ENCODE measurements around a stretch of chr3.

GRCh38 chr3:58027649-58028386 is 19.6 kb downstream of the FLNB start:
- RRBS, result no CpG with 5 or more reads among the region's 6 CpGs

DNA sequence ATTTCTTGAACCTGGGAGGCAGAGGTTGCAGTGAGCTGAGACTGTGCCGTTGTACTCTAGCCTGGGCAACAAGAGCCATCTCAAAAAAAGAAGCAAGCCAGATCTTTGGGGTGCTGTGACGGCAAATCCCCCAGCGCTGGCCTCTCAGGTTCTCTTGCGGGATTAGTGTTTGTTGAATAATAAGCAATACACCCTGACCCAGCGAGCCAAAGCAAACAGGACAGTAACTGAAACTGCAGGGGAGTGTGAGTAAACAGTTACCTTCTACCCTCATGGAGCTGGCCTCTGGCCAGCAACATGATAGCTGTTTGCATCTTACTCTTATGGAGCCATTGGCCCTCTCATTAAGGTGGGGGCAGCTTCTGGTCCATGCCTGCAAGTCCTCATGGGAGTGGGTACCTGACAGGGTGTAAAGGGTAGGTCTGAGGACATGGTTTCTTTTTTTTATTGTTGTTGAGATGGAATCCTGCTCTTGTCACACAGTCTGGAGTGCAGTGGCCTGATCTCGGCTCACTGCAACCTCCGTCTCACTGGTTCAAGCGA is 31.9 kb downstream of the FLNB start:
- RRBS, result no CpG with 5 or more reads among the region's 8 CpGs

DNA sequence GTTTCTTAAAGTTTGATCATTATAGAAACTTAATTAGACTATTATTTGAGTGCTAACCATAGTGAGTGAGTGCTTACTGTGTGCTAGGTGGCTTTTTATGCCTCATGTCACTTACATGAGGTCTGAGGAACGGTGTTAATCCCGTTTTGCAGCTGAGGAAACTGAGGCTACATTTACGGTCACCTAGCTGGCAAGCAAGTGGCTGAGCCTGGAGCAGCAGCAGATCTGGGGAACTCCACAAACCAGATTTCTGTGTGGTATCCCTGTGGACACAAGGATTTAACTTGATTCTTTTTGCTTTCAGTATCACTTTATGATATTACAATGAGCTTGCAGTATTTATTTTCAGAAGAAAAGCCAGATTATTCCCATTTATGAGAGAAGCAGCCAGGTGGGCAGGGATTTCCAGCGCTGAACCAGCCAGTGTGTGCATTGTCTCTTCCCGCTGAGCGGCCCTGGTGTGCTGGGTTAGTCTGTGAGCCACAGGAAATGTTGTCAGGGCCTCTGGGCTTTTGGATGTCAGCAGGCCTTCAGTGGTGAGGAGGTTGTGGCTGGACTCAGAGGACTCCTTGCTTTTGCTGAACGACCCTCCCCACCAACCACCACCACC is 32.8 kb downstream of the FLNB start:
- RRBS, result no CpG with 5 or more reads among the region's 7 CpGs

DNA sequence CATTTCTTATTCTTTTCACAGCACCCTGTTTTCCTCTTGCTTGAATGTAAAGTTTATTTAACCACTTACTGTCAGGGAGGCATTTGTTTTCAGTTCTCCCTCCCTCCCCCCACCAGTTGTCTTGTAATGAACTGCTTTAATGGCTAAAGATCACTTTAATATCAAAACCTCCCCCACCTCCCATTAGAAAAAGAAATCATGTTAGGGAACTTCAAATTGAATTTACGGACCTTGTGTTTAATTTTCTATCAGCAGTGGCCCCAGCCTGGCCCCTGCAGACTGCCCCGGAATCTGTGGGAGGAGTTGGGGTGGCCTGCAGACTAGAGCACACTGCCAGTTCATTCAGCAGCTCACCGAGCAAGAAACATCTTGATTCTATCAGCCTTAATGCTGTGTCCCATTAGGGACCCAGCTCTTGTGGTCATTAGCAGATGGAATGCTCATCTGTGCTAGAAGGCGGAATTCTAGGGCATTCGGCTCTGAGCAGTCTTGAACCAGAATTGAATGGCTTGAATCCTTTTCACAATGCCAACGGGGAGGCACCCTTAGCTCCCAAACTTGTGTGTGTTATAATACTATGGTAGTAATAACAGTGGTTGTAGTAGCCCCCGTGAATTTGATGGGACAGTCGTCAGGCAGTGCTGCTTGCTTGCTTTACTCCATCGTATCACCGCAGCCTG is 54.3 kb downstream of the FLNB start:
- RRBS, result no CpG with 5 or more reads among the region's 10 CpGs

DNA sequence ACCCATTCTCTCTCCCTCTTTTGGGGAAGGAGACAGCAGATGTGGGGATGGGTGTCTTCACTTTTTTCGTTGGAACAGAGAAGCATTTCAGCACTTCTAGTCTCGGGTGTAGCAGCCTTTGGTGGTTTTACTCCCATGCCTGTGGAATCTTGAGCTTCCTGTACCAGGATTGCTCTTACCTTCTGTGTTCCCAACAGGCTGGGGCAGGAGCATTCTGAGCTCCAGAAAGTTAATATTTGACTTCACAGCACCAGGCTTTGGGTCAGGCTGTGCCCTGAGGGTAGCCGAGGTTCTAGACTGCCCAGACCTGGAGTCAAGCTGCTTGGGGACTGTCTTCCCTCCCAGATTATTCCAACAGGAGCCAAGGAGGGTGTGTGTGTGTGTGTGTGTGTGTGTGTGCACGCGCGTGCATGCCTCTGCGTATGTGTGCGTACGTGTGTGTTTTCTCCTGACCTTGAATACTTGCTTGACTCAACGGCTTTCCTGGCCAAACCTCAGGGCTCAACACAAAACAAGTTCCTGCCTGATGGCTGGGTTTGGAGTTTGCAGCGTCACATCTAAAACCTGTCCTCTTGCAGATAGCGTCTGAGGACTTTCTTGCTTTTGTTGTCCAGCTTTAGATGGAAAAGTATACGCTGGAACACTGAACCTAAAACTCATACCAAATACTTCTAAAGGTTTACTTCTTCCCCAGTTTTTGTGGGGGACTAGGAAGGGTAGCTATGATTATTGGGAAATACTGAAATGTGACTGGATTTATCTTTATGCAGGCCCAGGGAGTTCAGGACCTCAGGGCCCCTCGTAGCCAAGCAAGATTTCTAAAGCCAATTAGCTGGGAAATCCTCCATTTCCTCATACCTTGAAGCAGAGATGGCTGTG is 94.9 kb downstream of the FLNB start:
- RRBS, result no CpG with 5 or more reads among the region's 14 CpGs

GRCh38 chr3:58135379-58135723 is 75.4 kb downstream of the DNASE1L3 start:
- RRBS, result no CpG with 5 or more reads among the region's 1 CpG

GRCh38 chr3:58150042-58150764 is 60.6 kb downstream of the DNASE1L3 start:
- RRBS, result no CpG with 5 or more reads among the region's 15 CpGs

DNA sequence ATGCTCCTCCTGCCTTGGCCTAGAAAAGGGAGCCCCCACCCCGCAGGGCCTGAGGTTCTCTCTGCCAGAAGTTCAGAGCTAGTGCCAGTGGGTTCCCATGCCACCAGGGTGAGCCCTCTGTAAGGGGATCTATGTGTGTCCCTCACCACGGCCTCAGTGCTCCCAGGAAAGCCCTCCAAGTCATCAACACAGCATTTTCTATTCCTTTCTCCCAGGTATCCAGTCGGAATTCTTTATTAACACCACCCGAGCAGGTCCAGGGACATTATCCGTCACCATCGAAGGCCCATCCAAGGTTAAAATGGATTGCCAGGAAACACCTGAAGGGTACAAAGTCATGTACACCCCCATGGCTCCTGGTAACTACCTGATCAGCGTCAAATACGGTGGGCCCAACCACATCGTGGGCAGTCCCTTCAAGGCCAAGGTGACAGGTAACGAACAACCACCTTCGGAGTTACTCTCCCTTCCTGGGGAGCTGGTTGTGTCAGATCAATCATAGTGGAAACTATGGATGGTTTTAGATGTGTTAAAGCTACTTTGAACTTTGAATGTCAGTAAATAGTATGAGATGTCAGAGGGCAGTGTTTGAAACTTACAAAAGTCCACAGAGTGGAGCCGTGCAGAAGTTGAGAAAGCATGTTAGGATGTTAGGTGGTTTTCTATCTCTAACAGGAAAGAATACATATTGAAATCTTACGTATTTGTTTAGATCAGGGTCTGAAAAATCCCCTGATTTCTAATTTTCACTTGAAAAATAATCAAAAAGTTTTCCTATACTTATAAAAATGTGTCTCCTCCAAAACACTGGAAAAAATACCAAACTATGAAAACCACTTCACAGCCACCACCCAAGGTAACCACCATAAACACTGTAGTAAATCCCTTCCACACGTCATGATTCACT is 42.3 kb downstream of the DNASE1L3 start:
- RRBS, result no CpG with 5 or more reads among the region's 14 CpGs

DNA sequence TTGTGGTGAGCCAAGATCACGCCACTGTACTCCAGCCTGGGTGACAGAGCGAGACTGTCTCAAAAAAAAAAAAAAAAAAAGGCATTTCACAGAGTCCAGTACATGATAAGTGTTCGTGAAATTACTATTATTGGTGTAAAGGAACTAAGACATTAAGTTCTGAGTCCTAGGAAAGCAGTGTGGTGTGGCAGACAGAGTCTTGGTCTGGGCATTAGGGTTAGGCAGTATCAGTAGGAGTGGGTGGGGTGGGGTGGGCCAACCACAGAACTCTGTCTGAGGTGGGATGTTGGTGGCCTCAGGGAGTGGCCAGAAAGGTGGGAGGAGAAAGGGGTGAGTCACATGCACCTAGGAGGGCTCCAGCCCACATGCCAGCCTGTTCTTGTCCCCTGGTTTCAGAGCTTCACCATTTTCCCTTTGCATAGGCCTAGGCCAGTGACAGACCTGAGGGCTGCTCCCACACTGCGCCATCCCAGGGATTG is 34.1 kb downstream of the DNASE1L3 start:
- RRBS, result no CpG with 5 or more reads among the region's 4 CpGs

DNA sequence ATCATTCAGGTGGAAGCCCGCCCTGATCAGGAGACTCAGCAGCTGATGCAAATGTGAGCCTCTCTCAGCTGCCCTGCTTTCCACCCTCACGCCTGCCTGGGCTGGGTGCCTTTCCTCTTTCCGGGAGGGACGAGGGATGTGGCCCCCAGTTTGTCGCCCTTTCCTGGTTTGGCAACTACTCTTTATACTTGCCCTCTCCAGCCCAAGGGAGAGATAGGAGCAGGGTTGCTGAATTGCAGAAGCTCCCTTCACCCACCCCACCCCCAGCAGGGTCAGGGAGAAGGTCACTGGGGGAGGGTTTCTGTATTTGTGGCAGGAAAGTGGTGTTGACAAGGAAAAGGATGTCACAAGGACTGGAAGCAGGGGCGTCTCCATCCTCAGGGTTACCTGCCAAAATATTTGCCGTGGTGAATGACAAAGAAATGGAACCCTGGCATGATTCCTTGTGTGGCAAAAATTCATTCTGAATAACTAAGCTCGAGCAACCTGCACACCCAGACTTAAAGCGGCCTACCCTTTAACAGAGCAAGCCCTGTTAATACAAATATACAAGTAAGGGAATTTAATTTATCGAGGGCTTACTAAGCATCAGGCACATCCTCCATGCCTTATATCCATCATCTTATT is 21.6 kb downstream of the DNASE1L3 start:
- RRBS, result no CpG with 5 or more reads among the region's 10 CpGs

DNA sequence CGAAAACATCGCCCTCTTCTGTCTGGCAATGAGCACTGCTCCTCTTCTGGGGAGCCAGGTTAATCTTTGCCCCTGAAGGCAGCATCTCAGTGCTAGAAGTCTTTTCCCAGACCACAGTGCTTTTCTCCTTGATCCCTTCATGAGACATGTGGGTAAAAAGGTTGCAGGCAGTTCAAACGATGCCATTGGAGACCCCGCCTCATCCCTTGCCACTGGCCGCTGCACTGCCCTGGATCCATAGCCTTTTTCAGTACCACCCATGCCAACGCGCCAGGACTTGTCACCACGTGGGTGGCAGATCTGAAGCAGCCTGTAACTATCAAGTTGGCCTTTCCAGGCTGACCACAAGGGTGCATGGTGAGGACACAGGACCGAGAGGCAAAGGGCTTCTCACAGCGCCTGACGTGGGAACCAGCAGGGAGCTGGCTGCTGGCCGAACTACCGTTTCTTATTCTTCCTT is 6.6 kb upstream of the DNASE1L3 start:
- RRBS, result no CpG with 5 or more reads among the region's 13 CpGs

- RRBS, result no CpG with 5 or more reads among the region's 11 CpGs
Observed at GRCh38 chr3:58236927-58237080, 788 bp upstream of the ABHD6 start.

DNA sequence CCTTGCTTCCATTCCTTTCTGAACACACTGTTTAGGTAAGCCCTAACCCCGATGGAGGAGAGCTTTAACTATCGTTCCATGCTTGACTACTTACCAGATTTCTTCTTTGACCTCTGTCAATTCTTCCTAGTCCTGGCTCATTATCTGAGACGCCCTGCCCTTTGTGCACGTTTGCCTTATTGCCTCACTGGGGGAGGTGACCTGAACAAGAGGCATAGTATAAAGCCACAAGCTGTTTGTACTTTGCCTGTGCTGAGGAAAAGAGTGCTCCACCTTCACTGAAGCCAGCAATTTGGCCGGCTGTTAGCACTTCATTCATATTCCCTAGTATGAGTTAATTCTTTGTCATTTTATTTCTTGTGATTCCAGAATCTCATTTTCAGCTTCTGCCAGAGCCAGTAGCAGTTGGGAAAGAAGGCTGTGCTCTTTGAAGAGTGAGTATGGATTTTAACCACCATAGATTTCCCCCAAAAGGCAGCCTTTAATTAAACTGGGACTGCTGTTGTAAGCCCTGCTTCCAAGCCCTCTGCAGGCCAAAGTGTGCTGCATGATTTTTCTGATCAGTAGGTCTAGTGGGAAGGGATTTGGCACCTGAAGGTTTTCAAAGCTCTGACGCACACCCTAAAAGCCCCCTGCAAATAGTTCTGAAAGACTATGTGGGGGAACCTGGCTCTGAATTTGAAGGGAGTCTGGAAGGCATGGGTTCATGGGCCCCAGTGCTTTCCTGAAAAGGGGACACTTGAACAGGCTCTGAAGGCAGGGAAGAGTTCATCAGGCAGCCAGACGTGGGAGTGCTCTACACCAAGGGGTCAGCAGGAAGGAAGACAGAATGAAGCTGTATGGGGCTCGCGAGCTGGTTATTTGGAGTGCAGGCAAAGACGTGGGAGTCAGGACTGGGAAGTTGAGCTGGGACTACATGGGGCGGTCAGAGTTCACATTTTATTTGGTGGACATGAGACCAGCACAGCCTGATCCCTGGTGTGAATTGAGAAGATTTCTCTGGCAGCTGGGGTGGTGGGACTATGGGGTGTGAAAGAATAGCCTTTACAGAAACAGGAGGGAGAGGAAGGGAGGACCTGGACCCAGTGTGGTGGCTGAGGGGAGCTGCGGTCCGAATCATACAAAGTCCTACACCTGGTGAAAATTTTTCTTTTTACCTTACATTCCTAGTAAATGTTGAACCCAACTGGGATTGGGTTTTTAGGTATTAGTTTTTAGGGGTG is 12.3 kb downstream of the ABHD6 start:
- RRBS, result no CpG with 5 or more reads among the region's 13 CpGs

GRCh38 chr3:58271924-58272239 is 34.2 kb upstream of the RPP14 start:
- RRBS, result no CpG with 5 or more reads among the region's 6 CpGs

DNA sequence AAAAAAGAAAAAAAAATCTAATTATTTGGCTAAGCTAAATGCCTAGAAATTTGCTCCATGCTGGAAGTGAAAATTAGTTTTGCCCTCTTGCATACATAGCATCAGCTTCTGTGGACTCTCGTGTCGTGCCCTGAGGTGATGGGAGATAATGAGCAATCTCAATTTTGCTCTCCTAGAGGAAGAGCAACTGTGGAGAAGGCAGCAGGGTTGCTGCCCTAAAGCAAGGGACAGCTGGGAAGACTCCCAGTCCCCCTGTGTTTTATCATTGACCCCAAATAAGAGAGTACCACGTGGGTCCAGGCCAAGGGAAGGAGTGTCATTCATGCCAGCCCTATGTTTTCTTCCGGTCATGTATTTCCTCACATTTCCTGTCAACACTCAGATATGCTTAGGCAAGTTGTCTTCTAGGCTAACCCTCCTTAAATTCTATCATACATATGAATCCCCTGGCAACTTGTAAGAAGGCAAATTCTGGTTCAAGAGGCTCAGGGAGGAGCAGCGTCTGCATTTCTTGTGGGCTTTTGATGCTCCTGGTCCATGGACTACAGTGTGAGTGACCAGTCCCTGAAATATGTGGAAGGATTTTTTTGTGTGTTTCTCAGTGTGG is 32.1 kb upstream of the RPP14 start:
- RRBS, result no CpG with 5 or more reads among the region's 5 CpGs

DNA sequence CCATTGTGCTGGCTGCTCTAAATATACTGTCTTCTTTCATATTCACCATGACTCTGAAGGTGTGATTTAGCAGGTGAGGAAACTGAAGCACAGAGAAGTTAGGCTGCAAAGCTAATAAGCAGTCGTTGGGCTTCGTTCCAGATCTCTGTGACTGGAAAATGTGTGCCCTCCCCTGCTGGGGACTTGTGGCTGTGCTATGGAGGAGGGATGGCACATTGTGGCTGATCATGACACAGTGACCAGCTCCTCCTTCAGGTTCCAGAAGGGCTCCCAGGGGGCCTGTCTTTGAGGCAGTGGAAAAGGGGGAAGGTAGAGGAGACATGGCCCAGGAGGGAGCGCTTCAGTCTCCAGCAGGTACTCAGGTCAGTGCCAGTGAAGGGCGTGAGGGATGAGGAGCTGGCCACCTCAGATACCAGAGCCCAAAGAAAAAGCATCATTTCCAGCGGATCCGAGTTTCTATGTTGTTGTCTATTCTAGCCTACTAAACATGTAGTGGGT is 19.3 kb downstream of the PXK start:
- RRBS, result no CpG with 5 or more reads among the region's 6 CpGs

- RRBS, result no CpG with 5 or more reads among the region's 8 CpGs
Observed at GRCh38 chr3:58355710-58356539, 23.2 kb downstream of the PXK start.

- RRBS, result no CpG with 5 or more reads among the region's 9 CpGs
Observed at GRCh38 chr3:58420159-58420955, 13.3 kb downstream of the PDHB start.

GRCh38 chr3:58422543-58423110 is 11.0 kb downstream of the PDHB start:
- RRBS, result no CpG with 5 or more reads among the region's 9 CpGs

- RRBS, result no CpG with 5 or more reads among the region's 5 CpGs
Observed at GRCh38 chr3:58522806-58523511, 14.0 kb downstream of the ACOX2 start.

All from AG08470 (cell line).